Hematopoietic multipotent progenitor cell (in vitro differentiated cells): ENCODE measurements around a stretch of chr12.

GRCh38 chr12:124008353-124008725 lies 35.3 kb downstream of the ZNF664 start:
- CAGE, long polyA plus RNA = no peak

DNA sequence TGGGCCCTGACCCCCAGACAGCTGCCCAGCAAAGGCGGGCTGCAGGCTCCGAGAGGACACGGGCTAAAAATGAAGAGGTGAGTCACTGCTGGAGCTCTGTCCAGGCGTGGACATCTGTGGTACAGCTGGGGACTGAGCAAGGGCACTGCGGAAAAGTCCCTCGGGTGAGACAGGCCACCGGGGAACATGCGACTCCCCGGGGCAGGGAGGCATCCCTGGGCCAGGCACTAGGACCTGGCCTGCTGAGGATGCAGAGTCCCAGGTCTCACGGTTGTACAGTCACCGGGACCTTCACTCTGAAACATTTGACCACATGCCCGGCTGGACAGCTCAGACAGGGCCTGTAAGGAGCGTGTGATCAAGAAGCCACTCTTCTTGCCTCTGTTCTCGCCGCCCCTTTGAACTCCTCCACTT lies 5.2 kb upstream of the RFLNA start:
- CAGE, long polyA plus RNA = no peak

DNA sequence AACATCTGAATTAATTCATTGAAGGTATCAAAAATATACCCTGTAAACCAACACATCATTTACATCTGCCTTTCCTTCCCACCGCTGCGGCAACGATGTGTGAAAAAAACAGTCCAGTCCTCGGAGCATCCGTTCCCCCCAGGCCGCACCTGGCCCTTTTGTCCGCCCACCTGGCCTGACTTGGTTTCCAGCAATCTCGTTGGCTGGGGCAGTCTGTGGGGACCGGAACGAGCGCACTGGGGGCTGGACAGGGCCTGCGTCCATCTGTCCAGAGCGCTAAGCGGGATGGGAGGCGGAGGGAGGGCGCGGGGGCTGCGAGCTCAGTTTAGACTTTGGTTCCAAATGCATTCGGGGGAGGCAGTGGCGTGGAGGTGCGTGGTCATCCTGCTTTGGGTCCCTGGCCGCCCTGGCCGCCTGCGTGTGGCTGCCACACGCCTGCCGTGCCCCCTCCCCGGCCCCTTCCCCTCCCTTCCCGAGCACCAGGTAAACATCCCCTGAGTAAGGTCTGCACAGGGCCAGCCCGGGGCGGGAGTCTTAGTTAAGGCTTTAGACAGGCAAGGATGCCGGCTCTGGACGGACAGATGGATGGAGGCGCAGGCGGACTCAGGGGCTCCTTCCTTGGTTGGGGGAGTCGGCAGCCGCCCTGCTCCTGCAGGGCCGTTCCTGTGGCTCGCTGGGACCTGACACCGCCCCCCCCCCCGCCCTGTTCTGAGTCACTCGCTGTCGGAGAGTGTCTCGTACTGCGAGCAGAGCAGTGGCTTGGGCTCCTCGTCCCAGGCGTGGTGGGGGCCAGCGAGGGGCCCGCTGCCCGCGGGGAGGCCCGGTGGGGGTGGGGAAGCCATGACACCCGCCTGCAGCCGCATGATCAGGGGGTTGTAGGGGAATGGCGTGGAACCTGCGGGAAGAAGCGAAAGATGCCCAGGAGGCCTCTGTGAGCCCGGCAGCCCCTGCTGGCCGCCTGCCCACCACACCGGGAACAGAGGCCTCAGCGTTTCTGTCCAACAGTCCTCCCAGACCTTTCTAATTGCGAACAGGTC lies 30.1 kb downstream of the RFLNA start:
- CAGE, long polyA plus RNA = no peak

GRCh38 chr12:124327261-124327847 lies 32.5 kb downstream of the RFLNA start:
- CAGE, long polyA plus RNA = no peak

DNA sequence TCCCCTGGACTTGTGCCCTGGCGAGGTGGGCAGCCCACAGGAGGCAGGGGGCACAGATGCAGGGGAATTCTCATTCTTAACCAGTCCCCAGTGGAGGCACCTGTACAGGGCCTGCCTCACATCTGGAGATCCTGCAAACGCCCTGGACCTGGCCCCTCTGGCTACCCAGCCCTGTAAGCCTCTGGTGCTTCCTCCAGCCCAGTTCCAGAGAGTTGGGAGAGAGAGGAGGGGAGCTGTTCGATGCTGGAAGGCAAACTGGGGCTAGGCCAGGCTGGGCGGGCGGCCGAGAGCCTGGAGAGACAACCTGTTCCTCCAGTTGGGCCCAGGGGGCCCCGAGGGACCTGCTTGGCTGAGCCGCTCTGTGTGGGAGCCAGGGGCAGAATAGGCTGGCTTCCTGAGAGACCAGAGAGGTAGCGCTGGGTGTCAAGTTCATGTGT lies 64.6 kb downstream of the RFLNA start:
- CAGE, long polyA plus RNA = no peak

DNA sequence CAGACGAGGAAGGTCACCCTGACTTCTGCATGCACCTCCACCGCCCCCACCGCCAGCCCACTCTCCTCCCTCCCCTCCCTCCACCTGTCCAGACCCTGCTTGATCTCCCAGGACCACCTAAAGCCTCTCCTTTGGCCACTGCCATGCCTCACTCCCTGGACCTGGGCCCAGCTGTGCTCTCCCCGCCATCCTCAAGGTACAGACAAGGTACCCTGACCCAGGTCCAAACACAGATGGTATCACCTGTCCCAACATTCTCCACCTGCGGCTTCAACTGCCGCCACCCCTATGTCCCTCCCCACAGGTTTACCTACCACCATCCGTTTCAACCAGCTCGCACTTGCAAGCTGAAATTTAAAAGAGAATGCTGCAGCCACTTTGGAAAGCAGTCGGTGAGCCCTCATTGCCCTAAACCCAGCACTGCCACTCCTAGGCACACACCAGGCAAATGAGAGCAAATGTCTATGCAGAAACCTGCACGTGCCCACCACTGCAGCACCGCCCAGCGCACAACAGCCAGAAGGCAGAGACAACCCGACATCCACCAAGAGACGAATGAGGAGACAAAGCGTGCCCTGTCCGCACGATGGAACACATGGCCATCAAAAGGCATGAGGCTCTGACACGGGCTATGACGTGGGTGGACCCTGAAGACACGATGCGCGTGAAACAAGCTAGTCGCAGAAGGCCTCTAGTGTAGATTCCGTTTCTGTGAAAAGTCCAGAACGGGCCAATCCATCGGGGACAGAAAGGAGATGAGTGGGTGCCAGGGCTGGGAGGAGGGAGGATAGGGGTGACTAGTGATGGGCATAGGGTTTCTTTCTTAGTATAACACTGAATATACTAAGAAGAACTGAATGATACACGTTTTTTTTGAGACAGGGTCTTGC lies 71.0 kb downstream of the RFLNA start:
- CAGE, long polyA plus RNA = no peak

DNA sequence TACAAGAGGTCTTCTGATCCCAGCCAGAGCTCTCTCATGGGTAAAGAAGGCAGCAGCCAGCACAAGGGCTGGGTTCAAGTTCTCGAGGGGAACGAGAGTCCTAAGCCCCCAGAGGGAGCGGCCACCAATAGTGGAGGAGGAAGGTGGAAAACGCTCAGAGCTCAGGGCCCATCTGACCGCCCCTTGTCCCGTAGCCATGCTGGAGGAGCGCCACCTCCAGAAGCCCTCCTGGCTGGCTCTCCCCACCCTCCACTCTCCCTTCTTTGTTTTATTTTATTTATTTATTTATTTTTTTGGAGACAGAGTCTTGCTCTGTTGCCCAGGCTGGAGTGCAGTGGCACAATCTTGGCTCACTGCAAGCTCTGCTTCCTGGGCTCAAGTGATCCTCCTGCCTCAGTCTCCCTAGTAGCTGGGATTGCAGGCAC lies 72.5 kb downstream of the RFLNA start:
- CAGE, long polyA plus RNA = no peak

DNA sequence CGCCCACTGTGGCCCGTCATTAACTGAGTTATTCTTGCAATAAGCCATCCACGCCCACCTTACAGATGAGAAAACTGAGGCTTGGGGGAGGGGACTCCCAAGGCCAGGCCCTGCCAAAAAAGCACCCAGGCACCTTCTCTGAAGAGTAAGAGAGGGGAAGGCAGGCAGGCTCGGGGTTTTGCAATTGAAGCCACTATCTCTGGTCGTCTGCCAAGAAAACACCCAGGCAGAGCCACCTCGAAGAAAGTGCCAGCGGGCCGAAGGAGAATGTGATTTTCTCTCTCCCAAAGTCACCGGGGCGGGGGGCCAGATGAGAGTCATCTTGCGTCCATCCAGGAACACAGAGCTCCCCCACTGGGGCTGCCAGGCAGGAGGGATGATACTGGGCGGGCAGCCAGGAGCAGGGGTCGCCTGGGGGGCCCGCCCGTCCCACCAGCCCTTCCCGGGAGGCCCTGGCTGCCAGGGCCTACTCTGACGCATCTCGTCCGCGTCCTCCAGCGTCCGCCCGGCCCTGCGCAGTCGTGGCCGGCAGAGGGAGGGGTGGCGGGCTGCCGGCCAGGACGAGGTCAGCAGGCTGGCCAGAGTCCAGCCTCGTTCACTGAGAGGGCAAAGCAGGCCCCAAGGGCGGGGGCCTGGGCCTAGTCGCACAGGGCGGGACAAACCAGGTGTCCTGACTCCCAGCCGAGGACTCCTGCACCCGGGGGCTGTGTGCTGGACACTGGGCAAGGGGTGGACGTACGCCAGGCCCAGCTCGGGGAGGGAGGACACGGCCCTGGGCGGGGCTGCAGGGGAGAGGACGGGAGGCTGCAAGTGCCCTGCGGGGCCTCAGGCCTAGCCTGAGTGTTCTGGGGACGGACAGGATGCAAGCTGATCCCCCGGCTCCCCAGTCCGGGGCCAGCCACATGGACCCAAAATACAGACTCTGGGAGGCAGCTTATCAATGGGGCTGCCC lies 74.4 kb downstream of the RFLNA start:
- CAGE, long polyA plus RNA = no peak

DNA sequence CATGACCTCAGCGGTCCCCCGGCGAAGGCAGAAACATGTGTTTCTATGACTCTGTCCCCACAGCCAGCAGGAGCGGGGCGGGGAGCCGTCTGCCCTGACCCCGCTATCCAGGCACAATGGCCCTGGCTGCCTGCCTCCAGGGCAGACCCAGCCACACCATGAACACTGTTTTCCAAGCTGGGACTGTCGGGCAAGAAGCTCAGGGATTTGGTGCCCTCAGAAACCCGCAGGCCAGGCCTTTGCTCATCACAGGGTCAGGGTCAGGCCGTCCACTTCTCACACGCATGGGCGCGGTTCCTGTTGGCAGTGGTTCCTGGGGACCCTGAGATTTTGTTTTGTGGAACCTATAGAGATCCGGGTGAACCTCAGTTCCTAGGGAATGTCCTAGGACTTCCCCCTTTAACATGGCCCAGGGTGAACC lies 75.1 kb downstream of the RFLNA start:
- CAGE, long polyA plus RNA = no peak

- CAGE, long polyA plus RNA = no peak
These were observed 92.8 kb downstream of the RFLNA start for GRCh38 chr12:124387276-124388449.

GRCh38 chr12:124410171-124410821 lies 115.4 kb downstream of the RFLNA start:
- CAGE, long polyA plus RNA = no peak

DNA sequence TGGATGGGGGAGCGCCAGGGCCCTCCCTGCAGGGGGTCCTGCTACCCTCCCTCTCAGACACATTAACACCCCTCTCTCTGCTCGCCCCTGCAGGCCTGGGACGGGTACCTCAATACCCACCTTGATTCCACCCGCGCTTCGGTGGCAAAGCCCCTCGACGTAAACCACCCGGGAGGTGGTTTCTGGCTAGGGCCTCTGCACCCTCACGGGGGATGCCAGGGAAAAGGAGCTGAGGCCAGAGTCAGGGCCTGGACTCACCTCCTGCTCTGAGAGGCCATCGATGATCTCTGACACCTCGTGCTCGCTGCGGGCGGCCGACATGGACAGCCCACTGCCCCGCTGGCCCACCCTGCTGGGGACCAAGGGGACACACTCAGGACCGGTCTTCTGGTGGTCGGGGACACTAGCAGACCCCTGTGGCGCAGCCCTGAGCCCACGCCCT lies 134.5 kb downstream of the RFLNA start:
- CAGE, long polyA plus RNA = no peak

DNA sequence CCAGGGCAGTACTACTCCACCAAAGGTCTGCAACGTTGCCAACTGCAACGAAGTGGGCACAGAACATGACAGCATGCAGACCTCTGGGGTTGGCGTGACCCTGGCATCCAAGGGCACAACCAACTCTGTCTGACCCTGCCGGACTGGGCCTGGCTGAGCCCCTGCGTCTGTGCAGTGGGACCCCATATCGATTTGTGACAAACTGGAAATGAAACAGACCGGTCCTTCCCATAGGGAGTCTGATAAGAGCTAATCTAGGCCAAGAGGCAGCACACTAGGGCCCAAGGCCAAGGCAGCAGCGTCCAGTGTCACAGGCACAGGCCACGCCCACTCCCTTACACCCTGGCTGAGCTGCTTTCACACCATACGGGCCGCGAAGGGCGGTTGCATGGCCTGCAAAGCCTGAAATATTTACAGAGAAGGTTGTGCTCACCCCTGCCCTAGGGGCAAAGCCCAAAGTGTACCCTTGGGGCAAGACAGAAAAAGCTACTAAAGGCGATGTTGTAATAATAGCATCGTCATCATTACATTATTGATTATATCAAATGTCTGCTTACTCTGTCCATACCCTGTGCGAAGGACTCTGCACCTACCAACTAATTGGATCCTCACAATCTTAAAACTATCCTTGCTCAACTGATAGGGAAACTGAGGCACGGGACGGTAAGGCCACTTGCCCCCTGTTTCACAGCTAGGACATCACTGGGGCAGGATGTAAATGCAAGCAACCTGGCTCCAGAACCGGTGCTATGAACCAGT lies 76.5 kb downstream of the NCOR2 start:
- CAGE, long polyA plus RNA = no peak

- CAGE, long polyA plus RNA = no peak
These were observed 5.9 kb downstream of the NCOR2 start for GRCh38 chr12:124561513-124561948.

- CAGE, long polyA plus RNA = no peak
These were observed 49.5 kb upstream of the NCOR2 start for GRCh38 chr12:124616801-124617369.

DNA sequence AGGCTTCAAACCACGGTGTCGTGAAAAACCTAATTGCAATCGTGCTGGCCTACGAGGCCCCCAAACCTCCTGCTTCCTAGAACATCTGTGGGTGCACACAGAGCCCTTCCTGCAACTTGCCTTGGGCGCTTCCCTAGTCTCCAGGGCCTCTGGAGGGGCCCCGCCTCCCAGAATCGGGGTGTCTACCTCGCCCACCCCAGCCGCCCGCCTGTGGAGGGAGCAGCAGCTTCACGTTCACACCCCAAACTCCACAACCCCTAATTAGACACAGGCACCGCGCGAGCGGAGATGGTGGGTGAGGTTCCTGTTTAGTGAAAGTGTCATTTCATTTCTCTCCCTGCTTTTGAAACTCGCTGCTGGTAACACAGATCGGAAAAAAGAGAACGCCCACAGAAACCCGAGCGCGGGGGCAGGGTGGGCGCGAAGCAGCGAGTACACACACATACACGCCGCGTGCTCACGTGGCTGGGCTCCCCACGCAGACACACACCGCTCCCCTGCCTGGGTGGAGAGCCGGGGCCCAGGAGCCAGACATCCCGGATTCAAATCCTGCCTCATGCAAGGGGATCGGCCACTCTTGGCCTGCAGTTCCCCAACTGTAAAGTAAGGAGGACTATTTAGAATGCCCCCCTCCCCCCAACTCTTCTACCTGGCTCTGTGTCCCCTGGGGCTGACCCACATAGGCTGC lies 79.0 kb upstream of the NCOR2 start:
- CAGE, long polyA plus RNA = no peak

GRCh38 chr12:124716791-124717440 lies 146.7 kb downstream of the SCARB1 start:
- CAGE, long polyA plus RNA = no peak

DNA sequence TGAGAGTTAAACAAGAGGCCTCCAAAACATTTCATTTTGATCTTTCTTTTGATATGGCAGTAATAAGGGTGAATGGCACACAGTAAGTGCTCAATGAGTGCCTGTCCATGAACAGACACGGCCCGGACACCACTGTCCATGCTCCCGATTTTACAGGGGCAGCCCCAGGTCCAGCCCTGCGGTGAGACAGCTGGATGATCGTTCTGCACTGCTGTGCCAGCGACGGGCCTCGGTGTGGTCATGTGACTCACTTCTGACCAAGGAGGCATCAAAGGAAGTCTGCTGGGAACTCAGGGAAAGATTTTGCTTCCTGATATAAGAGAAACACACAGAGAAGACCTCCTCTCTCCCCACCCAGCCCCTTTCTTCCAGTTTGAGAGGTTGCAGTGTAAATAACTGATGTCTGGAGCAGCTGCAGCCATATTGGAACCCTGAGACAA lies 126.7 kb downstream of the SCARB1 start:
- CAGE, long polyA plus RNA = no peak

GRCh38 chr12:124842825-124843383 lies 20.8 kb downstream of the SCARB1 start:
- CAGE, long polyA plus RNA = no peak

DNA sequence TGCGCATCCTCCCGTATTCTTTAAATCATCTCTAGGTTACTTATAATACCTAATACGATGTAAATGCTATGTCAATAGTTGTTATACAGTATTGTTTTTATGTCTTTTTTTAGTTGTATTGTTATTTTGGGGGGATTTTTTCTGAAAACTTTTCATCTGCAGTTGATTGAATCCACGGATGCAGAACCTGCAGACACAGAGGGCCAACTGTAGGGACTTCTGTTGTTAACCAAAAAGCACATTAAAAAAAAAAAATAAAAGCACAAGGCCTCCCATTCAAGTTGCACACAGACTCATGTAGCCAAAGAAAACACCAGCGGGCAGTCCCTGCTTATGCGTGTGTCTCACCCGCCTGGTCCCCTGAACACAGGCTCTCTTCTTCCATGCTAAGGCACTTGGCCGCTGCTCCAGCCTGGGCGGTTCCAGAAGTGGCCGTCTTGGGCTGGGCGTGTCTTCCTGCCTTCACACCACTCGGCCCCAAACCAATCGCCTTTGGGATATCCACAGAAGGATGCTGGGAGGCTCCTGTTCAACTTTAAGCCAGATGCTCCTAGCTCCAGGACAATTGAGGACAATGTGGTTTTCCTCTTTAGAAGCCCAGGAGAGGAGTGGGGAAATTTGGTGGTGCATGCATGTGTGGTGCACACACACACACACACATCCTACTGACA lies 2.3 kb downstream of the SCARB1 start:
- CAGE, long polyA plus RNA = no peak